Trachea (tissue), 1 donor: ENCODE results near the gene NAMPT.

DNA sequence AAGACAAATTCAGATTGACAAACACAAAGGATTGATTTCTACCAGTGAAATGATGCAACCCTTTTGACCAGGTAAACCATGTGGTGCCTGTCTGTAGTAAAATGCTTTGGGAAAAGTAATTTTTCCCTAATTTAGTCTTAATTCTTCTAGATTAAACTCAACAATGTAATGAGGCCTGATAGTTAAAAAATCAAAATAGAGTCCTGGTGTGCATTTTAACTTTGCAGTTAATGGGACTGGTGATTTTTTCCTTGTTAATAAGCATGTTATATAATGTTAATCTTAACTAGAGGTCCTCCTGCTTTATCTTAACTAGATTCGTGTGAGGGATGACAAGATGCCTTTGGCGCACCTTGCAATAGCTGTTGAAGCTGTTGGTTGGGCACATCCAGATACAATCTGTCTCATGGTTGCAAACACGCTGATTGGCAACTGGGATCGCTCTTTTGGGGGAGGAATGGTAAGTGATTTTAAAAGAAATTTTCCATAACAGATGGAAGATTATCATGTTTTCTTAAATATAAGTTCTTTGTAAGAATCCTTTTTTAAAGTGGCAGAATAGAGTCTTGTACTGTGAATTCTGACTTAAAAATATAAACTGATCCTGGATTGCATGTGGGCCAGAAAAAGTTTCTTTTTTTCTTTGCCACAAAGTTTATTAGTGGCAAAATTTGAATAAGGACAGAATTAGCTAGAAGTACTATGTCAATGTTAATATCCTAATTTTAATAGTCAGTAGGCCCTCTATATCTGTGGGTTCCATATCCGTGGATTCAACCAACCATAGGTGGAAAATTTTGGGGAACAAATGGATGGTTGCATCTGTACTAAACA, 11.6 kb downstream of the PMPCB start:
- PRO-cap = no peak

DNA sequence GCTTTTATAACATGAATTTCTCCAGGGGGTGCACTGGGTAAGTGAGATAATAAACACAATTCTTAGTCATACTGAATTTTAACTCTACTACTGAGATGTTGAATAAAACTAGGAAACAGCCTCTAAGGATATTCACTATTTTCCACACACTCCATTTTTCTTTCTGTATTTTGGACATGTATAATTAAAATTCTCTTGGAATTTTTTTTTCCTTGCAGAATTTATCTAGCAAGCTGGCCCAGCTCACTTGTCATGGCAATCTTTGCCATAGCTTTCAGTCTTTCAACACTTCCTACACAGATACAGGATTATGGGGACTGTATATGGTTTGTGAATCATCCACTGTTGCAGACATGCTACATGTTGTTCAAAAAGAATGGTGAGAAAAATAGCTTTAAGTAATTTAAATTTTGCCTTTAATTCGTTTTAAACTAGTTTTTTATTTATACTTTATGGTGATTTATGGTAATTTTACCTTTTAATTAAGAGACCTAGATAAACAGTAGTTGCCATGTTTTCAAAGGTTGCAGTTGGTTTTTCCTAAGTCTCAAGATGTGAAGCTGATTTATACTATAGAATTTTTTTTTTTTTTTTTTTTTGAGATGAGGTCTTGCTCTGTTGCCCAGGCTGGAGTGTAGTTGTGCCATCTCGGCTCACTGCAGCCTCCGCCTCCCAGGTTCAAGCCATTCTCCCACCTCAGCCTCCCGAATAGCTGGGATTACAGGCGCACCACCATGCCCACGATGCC, 13.0 kb downstream of the PMPCB start:
- PRO-cap = no peak

- PRO-cap = no peak
These were observed 1.1 kb downstream of the RELN start for GRCh38 chr7:103988386-103988770.

- PRO-cap = no peak
These were observed 15.0 kb upstream of the KMT2E start for GRCh38 chr7:104999046-104999271.

- PRO-cap = no peak
These were observed 3.7 kb upstream of the KMT2E start for GRCh38 chr7:105010208-105010785.

DNA sequence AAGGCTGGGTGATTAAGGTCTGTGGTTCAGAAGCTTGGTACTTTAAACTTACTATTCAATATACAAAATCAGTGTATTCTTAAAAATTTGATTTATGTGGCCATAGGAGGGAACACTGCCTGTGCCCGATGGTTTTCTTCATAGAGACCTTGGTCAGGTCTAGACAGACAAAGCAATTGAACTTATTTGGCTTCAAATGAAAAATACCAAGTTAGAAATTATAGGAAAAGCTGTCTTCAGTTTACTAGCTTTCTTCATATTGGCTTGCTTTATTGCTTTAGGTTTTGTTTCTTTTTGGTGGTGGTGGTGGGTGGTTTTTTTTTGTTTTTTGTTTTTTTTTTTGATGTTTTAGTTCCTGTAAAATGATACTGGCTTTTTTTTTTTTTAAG, 3.1 kb downstream of the KMT2E start:
- PRO-cap = no peak

DNA sequence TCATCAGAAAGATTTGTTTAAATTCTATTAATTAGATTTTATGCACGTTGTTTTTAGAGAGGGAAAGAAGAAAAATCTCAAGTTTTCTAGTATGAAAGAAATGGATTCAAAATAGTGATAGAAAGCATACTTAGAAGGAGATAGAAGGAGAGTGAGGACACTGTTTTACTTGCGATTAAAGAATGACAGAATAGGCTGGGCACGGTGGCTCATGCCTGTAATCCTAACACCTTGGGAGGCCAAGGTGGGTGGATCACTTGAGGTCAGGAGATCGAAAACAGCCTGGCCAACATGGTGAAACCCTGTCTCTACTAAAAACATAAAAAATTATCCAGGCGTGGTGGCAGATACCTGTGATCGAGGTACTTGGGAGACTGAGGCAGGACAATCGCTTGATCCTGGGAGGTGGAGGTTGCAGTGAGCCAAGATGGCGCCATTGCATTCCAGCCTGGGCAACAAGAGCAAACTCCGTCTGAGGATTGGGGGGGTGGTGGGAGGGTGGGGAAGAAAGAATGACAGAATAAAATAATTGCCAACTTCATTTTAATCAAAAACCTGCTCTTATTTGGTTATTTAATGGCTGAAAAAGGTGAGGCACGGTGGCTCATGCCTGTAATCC, 17.0 kb downstream of the KMT2E start:
- PRO-cap = no peak

- PRO-cap = no peak
These were observed 77.0 kb downstream of the KMT2E start for GRCh38 chr7:105090925-105091558.

- PRO-cap = no peak
These were observed 120.6 kb downstream of the SRPK2 start for GRCh38 chr7:105268178-105268490.

- PRO-cap = no peak
These were observed 79.7 kb downstream of the SRPK2 start for GRCh38 chr7:105308951-105309399.

DNA sequence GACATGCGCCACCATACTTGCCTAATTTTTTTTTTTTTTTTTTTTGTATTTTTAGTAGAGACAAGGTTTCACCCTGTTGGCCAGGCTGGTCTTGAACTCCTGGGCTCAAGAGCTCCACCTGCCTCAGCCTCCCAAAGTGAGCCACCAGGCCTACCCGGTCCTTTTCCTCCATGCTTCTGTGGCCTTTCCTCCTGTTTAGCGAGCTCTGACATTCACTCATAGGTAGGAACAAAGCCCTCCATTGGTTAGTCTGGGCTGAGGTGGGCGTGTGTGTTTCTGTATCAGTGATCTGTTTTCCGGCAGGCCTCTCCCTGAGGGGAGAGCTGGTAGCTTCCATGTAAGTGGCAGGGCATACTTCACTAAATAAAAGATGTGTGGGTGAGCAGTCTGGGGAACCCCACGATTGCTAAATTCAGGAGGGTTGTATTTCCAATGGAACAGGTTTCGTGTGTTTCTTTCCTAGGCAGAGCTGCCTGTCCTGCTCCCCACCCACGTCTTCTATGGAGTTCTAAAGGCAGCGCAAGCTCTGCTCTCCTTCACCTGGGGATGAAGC, 50.3 kb upstream of the SRPK2 start:
- PRO-cap = no peak

- PRO-cap = no peak
These were observed 57.7 kb upstream of the EFCAB10 start for GRCh38 chr7:105638816-105639663.

- PRO-cap = no peak
These were observed 68.8 kb downstream of the ATXN7L1 start for GRCh38 chr7:105807449-105808051.

DNA sequence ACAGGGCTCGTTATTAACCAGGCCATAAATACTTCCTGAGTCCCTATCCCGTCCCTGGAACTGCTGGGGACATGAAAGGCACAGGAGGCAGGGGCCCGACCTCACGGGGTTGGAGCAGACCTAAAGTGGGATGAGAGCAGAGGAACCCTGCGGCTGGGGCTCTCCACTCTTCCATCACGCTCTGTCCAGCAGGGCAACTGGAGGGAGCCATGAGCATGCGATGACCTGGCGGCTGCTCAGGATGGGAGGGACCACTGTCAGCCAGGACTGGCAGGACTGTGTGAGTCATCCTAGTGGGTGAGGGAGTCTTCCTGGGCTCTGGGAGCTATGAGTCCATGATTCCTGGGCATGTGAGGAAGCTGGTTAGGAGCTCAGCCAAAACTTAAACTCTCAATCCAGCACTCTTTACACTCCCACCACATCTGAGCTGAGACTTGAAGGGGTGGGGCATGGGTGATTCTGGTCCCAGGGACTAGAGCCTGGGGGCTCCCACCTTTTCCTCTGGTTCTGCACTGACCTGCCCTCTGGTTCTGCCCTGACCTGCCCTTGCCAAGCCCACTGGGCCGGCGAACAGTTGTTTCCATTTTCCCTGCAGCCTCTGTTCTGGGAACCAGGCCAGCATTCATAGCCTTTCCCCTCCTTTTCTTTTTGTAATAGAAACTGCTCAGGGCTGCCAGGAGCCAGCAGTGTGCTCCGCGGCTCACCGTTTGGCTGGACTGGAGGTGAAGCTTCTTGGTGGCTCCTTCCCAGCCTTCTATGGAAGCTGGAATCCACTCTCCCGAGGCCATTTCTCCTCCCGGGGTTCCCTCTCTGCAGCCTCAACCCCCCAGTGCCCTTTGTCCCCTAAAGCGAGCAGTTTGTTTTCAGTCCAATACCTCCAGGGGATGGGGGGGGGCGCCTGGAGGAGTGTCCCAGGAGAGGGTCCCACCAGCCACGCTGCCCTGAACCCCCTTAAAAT, 47.0 kb downstream of the SYPL1 start:
- PRO-cap = bidirectional peak, plus-strand start at position 338 of the sequence, minus-strand start at position 183 of the sequence

GRCh38 chr7:106074240-106074775, 37.8 kb downstream of the SYPL1 start:
- PRO-cap = no peak

DNA sequence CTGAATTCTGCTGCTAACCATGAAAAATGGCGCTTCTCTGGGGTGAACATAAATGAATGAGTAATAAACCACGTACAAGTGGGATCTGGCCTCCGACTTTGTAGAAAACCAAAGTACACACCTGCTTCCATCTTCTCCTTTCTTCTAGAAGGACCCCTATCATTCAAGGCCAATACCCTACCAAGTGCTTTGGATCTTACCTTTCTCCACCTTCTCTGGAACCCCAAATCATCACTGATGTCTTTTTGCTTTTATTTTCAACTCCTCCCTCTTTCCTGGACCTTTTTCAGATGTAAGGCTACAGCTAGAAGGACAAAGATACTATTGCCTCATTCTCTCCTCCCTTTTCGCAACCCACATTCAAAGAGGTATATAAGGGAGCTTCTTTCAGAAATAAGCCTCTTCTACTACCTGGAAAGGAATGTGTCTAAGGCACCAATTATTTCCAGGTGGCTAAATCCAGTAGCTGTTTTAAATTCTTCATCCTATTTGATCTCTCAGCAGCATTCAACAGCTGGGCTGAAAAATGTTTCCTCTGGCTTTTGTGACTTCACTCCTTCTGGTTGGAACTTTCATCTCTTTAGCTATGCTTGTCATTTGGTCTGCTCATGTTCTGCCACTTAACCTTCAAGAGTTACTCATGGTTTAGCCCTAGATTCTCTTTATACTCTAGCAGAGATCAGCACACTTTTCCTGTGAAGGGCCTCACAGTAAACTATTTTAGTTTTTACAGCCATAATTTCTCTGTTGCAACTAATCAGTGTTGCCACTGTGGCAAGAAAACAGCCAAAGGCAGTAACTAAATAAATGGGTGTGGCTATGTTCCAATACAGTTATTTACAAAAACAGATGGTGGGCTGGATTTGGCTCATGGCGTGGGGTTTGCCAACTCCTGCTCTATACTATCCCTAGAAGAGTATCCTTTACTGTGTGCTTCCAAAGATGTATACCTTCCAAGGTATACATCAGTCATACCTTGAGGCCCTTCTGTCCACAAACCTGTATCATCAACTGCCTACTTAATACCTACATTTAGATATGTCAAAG, 37.4 kb downstream of the NAMPT start:
- PRO-cap = no peak

- PRO-cap = no peak
These were observed 33.5 kb downstream of the NAMPT start for GRCh38 chr7:106251314-106251747.

- PRO-cap = unidirectional peak, minus-strand start at chr7:106253886
These were observed 31.1 kb downstream of the NAMPT start for GRCh38 chr7:106253775-106253958.

DNA sequence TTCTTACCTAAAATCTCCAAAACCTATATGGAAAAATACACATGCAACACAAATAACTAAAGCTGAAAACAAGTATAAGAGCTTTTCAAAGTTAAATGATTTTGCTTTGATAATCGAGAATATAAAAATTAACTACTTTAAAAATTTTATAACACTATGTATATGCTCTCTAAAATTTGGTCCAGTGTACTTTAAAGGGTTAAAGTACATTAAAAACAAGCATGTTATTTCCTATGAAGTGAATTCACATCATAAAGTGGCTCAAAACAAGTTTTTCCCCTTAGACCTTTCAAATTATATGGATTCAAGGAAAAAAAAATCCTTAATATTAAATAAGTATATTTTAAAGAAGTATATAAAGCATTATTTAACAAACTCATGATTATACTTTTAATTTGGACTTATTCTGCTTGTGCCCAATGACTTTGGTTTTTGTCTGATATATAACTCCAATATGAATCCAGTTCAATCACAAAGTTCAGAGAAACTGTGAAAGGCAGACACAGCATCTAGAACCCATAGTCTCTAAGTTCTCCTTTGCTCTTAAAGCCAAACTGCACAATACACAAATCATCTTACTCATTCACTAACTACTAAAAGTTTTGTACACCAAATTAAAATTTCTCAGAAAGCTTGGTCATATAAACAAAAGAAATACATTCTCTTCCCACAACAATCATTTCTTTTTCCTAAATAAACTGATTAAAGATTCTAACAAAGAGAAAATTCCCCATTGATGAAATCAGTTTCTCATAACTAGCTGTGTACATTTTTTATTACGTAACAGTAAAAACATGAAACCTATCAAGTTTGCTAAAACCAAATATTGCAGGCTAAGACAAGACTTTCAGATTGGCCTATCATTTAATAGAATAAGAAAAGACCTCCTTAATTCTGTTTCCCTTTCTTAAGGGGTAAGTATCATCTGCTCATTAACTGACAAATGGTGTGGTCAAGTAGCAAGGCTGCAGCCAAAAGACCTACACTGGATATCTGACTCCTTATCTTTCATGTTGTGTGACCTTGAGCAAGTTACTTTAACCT, 22.8 kb downstream of the NAMPT start:
- PRO-cap = no peak

GRCh38 chr7:106284739-106285340, at the start of gene NAMPT:
TSS of gene NAMPT (minus strand) at chr7:106284983.
- PRO-cap = bidirectional peak, plus-strand start at chr7:106285208, minus-strand start at chr7:106284983